GM23248 (cell line): ENCODE measurements around a stretch of chr10.

DNA sequence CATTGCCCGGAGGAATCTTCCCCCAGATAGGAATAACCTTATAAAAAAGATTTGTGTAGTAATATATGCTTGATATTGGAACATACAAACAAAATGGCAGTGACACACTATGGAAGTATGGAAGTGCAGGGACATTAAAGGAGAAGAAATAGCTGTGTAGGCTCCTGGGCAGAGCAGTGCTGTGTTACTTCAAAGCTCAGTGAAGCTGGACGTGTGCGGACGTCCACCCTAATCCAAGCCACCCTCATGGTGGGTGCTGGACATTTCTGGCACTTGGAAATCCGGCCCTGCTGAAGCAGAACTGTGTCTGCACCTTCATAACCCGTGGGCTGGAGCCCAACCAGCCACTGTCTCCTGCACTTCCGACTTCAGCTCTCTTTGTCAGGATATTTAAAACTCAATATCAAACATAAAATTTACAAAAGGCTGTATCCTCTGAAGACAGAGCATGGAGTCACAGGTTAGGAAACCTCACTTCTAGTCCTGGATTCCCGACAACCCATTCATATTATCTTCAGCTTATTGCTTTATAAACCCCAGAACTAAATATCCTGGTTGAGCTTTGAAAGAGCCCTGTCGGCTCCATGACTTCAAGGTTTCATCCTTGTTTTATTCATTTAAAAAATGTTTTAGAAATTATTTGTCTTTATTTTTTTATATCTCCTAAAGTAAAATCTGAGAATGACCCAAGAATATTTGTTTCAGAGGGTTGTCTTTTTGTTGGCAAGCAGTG is 29.2 kb downstream of the GSTO2 start:
- RAMPAGE, long total RNA: no peak

GRCh38 chr10:104307299-104308152 is 30.7 kb downstream of the ITPRIP start:
- RAMPAGE, long total RNA: no peak

DNA sequence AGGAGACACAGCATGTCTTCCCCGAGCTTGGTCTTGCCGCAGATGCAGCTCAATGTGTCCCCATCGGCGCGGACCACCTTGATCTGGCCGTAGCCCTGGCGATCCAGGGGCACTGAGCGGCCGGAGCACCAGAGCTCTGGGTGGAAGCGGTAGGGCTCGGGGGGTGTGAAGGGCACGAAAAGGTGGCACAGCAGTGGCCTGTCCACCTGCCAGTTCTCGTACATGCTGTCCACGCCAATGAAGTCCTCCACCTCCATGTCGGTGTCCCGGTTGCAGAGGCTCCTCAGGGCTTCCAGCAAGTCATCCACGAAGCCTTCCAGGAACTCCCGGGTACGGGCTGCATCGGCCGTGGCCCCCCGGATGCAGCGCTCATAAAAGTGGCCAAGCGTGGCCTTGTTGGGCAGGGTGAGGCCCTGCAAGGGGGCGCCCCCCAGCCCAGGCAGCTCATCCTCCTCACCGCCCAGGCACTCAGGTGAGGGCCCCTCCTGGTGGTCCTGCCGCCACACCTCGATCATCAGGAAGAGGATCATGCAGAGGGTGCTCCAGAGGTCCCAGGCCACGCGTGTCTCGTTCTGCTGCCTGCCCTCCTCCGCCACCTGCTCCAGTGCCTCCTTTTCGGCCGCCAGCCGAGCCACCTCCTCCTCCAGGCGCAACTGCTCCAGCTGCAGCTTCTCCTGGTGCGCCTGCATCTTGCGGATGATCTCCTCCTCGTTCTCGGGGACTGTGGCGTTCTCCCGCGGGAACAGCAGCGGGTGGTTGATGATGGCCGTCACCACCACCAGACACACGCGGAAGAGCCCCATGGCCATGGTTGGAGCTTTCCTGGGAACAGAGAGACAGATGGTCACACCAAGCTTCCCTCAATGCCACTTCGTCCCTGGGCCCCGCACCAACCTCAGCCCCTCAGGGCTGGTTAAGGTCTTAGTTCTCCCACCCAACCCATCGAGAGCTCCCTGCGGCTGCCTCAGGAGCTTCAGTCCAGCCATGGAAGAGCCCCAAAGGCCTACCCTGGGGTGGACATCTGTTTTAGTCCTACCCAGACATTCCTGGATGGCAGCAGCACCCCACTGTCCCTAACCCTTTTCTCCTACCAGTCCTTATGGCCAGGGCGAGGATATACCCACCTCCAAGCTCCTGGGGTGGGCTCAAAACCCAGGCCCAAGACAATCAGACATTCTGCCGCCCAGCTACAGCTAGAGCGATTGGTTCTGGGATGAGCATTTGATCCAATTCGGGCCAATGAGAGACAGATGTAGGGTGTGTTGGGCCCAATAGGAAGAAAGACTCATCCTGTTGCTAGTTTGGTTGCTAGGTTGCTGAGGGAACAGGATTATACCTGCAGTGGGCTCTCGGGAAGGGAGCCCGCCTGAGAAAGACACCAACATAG is 22.5 kb downstream of the ITPRIP start:
- RAMPAGE, long total RNA: no peak

DNA sequence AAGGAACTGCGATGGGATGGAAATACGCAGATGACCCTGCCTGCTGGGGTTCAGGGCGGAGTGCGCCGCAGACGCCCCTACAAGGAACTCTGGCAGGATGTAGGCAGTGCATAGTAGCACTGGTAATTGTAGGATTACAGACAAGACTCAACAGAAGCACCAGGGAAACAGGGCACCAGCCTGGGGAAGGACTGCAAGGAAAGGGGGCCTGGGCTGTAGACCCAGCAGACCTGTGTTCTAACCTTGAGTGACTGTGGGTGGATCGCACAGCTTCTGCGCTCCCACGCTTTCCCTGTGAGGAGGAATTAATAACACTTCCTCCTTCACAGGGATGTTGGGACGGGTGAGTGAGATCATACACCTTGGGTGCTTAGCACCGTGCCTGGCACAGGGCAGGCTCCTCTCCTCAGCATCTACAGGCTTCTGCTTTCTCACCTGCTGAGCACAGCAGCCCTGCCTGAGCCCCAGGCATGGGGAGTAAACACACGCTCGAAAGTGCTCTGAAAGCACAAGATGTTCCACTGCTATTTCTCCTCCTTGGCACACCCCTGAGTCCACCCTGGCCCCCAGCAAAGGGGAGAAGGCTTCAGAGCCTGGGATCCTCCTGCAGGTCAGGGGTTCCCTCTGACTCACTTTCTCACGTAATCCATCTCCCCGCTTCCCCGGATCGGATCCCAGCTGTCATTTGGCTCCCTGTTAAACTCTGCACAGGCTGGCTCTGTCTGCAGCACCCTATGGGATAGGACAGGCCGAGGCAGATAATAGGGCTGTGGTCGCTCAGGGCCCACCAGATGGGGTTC is 19.2 kb downstream of the ITPRIP start:
- RAMPAGE, long total RNA: no peak

GRCh38 chr10:104324951-104325829 is 13.1 kb downstream of the ITPRIP start:
- RAMPAGE, long total RNA: no peak

DNA sequence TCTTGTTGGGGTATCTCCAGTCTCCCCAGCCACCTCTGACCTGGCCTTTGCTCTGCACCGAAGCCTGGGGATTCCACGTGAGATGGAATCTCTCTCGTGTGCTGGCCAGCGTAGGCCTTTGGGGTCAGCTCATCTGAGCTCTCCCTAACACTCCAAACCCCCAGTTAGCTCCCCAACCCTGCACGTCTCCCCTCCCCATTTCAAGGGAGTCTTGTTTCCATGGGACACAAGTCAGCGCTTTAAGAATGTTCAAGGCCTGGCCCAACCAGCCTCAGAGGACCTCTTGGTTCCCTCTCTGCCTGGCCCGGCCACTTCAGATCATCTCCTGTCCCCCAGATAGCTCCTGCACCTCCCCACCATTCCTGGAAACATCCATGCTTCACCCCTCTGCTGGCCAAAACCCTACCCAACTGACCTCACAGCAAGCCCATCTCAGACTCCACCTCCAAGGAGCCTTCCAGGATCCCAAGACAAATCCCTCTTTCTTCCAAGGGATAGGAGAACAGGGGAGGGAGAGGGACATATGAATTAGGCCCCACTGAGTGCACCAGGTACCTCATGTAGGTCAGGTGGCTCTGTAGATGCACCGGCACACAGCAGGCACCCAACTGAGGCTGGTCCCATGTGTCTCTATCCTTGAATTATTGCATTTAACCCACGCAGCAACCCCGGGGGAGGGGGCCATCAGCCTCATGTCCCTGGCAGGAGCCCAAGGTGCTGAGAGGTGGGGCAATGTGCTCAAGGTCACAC is 11.0 kb downstream of the ITPRIP start:
- RAMPAGE, long total RNA: no peak

GRCh38 chr10:104328330-104328838 is 9.9 kb downstream of the ITPRIP start:
- RAMPAGE, long total RNA: no peak

DNA sequence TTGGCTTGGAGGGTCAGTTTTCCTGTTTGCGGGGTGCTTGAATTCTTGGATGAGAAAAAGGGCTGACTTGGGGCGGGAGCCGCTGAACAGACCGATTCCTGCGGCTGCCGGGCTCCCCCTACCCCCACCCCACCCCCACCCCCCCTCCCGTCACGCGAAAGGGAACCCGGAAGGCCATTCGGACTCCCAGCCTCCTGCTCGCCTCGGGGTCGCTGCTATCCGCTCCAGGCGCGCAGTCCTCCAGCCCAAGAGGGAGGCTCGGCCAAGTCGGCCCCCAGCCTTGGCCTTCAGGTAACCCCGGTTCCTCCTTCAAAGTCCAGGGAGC is 1.1 kb downstream of the SORCS3 start:
- RAMPAGE, long total RNA: no peak

DNA sequence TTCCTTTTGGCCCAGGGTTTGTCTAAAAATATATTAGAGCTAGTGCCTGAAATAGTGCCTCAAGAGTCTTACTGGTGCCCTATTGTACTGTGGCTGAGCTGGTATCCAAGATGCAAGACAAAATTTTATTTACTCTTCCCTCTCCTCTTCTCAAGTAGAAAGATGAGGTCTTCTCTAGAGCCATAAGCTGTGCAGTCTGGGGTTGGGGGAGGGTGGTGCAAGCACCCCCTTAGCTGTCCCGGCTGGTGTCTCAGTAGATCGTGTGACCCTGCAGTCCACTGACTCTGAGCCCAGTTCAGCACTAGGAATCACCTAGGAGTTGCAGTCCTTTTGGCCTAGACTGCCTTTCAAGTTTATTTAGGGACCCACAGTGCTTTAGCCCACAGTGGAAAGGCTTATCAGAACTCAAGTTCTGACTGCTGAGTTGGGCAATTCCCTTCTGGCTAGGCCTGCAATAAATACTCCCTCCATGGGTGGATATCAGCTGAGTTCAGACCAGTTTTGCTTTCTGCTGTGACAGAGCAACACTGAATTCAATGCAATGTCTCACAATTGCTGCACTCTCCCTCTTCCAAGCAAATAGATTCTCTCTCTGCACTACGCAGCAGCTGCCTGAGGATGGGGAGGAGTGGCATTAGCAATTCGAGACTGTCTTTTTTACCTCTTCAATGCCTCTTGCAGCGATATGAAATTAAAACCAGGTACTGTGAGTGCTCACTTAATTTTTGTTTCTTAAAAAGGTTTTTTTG is 1153.4 kb downstream of the SORCS1 start:
- RAMPAGE, long total RNA: no peak

DNA sequence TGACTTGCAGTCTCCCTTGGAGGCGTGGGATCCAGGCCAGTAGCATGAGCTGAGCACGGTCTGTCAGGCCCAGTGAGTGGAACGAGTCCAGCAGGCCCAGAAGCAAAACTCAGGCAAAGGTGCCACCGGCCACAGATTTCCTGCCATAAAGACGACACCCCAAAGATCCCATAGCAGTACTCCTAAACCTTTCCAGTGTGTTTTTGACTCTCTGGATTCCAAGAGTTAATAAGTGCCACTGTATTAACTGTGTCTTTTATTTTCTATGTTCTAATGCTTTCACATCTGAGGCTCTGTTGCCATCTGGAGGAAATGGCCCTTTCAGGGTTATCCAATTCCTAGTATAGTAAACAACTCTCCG is 1355.9 kb downstream of the XPNPEP1 start:
- RAMPAGE, long total RNA: no peak

DNA sequence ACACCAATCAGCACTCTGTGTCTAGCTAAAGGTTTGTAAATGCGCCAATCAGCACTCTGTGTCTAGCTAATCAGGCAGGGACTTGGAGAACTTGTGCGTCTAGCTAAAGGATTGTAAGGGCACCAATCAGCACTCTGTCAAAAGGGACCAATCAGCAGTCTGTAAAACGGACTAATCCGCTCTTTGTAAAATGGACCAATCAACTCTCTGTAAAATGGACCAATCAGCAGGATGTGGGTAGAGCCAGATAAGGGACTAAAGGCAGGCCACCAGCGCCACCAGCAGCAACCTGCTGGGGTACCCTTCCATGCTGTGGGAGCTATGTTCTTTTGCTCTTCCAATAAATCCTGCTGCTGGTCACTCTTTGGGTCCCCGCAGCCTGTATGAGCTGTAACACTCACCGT is 223.5 kb downstream of the XPNPEP1 start:
- RAMPAGE, long total RNA: no peak

- RAMPAGE, long total RNA: no peak
Observed at GRCh38 chr10:109935037-109935748, 11.9 kb upstream of the XPNPEP1 start.

GRCh38 chr10:110006628-110007534 is 903 bp upstream of the ADD3 start:
- RAMPAGE, long total RNA: no peak

DNA sequence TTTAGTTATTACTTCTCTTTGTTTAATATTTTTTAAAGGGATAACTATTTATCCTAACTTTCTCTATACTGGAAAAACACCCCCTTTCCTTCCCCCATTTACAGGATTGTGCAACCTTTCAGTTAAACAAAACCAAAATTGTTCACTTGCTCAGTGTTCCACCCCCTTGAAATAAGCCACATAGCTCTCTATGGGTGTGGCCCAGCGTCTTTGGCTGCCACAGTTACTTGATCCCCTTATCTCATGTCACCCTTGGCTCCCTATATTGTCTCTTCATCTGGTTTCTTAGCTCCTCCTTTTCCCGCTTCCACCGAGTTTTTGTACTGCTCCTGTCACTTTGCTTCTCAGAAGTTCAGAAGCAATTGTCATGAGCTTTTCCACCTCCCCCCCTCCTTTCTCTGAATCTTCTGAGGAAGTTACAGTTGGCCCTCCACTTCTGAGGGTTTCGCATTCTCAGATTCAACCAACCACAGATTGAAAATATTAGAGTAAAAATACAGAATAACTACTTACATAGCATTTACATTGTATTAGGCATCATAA is 60.2 kb downstream of the ADD3 start:
- RAMPAGE, long total RNA: no peak

DNA sequence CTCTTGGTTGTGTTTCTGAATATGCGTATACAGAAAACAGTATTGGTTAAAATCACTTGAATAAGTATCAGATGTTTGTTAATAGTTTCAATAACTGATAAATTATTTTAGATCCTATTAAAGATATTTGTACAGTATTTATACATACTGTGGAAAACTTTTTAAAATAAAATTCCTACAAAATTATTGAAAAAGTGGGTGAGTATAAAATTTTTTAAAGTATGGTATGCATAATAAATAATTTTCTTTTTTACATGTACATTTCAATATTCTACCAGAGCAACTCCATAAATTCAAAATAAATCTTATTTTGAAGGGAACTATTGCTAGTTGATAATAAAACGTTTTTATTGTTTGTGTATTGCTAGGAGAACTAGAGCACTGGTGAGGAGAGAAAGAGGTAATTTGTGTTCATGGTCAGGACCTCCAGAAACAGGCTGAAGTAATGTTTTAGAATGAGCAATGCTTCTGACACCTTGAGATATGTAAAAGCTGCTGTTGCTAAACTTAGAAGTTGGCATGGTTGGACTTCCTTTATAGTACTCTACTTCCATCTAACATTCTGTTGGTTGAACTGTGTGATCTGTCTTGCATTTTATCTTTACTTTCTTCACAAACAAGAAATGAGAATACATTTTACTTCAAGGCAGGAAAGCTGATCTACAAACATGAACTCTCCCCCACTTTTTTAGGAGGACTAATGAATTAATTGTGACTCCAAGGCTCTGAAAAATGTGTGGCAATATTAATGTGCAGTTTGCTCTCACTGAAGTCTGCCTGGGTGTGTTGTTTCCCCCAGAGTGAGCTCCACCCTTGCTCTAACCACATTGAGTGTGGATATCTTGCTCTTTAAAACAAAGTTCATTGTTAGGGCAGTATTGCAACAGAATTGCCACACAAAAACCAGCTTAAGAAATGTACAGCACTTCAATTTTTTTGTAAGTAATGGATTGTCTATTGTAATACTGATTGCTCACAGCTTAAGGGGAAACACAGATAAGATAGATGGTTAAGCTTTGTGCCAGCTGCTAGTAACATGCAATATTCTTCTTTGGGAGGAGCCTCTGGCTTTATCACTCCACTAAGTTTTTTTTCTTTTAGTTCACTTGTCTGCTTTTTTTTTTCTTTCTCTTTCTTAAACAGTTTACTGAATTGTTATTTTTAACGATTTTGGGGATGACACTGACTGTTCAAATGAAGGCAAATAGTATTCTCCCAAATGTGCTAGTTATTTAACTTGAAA is 68.8 kb downstream of the ADD3 start:
- RAMPAGE, long total RNA: no peak

GRCh38 chr10:110141887-110142156 is 65.6 kb upstream of the MXI1 start:
- RAMPAGE, long total RNA: no peak

GRCh38 chr10:110142157-110142743 is 65.2 kb upstream of the MXI1 start:
- RAMPAGE, long total RNA: no peak

DNA sequence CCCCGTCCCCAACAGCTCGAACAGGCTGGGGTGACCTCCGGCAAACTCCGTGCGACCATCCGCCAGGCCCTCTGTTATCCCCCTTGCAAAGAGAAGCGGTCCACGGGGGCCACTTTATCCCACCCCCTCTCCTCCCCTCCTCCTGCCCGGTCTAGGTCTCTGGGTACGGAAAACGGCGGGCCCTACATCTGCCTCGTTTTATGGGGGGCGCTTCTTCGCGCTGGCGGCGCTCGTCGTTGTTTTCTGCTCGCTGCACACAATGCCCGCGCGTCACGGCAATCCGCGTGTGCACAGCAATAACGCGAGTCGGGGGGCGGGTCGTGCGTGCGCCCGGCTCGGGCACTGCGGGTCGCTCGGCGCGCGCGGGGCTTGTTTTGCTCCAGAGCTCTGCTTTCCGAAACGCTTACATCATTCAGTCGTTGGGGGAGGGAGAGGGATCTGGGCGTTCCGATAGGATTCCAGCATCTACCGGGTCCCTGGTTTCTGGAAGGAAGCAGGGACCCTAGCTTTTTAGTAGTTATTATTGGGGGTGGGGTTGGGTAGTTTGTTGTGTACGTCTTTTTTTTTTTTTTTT is 3.2 kb downstream of the MXI1 start:
- RAMPAGE, long total RNA: no peak

DNA sequence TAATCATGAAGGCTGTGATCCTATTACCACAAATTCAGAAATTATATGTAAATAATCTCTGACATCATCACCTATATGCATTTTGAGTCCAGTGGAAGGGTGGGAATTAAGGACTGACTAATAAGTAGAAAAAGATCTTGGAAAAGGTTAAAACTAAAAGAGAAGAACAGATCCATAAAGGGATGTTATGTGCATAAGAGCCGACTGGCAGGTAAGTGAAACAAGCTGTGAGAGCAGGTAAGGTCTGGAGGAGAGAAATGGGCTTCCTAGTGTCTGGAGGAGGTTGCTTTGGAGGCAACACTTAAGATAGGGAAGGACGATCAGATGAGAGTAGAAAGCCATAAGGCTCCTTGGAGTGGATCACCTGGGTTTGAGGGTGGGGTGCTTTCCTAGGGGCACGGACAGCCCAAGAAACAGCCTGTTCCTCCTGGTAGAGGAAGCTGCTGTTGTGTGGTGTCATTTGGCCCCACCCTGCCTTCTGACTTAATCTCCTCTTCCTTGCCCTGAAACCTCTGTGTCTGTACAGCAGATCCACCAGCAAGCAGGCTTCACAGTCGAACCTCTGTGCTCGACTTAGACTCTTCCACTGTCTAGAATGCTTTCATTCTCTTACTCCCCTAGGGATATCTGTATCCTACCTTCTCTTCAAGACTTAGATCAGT is 4.6 kb downstream of the MXI1 start:
- RAMPAGE, long total RNA: no peak

DNA sequence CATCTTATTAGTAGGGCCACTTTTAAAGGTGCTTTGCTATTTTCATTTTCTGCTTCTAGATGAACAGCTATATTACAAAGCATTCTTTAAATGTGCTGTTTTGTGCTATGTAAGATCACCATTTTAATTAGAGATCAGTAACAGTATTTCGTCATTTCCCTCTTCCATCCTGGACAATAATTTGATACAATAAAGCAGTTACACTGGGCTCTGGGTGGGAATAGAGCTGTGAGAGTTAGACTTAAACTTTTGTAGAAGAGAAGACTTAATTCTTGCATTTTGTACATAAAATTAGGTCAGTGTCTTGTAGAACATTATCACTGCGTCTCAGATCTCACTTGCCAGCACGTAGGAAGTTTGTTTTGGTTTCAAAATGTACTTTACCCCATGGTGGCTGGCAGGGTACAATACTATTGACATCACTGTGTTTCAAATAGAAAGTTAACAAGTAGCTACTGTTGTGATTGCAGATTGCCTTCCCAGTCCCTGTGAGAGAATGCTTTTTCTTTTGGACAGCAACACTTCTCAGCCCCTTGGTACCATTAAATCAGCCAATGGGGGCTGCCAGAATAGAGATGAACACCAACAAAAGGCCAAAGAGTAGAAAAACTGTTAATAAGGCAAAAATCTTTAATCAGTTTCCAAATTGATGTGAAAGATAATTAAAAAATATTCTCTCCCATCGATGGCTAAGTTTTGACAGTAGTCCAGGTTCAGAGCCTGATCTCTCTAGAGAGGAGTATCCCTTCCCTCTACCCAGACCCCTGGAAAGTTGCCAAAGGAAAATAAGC is 35.2 kb downstream of the SMNDC1 start:
- RAMPAGE, long total RNA: no peak